Trachea (tissue), 1 donor: ENCODE data around the genes SPRR2E, PRR9, S100A9, S100A16 and RAB13.

GRCh38 chr1:153032417-153033141 lies 1.6 kb downstream of the SPRR1B start:
- PRO-cap, result no peak

DNA sequence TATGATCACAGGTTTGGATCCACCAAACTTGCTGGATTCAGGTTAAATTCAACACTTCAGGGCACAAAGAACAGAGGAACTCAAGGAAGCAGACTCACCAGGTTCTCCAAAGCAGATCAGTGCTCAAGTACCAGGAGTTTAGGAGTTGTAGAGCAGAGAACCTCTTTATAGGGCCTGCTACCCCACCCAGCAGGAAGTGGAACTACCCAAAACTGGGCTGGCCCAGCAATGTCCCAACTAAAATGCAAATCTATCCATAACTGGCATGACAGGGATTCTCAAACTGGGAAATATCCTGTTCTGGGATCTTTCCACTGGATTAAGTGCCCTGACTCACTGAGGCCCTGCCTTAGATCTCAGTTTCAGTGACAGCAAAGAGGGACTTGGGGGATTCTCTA lies at the start of gene SPRR2E:
Gene SPRR2E (minus strand): TSS at position 141 of the 398 bp plus-strand sequence.
- PRO-cap, result no peak

DNA sequence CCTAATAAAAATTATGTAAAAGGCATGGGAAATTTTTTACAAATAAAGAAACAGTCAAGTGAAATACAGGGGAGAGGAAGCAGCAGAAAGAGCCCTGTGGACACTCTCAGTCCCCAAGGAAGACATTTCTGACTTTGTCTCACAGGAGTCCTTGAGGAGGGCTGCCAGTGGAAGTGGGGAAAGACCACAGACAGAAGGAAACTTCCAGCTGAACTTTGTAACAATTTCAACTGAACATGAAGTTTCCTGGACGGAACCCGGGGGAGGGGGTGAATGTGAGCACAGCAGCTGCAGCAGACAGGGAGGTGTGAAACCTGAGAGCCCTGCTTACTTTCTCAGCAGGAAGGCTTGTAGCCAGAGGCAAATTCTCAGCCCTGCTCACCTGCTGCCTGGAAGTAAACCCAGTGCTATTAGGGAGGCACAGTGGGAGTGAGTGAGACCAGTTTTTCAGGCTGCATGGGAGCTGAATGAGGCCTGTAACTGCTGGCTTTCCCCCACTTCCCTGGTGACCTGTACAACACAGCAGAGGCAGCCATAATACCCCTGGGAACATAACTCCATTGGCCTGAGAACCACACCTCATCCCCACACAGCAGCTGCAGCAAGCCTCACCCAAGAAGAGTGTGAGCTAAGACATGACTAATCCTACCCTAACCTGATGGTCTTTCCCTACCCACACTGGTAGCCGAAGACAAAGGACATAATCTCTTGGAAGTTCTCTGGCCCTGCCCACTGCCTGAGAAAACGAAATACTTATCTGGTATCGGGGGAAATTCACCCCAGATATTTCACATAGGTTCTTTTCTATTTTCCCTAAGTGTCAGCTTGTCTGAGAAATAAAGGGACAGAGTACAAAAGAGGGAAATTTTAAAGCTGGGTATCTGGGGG lies 9.6 kb upstream of the SPRR2F start:
- PRO-cap, result no peak

DNA sequence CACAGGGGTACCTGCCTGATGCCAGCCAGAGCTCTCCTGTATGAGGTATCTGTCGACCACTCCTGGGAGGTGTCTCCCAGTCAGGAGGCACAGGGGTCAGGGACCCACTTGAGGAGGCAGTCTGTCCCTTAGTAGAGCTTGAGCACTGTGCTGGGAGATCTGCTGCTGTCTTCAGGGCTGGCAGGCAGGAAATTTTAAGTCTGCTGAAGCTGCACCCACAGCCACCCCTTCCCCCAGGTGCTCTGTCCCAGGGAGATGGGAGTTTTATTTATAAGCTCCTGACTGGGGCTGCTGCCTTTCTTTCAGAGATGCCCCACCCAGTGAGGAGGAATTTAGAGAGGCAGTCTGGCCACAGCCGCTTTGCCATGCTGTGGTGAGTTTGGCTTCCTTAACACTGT lies 15.1 kb upstream of the LELP1 start:
- PRO-cap, result no peak

DNA sequence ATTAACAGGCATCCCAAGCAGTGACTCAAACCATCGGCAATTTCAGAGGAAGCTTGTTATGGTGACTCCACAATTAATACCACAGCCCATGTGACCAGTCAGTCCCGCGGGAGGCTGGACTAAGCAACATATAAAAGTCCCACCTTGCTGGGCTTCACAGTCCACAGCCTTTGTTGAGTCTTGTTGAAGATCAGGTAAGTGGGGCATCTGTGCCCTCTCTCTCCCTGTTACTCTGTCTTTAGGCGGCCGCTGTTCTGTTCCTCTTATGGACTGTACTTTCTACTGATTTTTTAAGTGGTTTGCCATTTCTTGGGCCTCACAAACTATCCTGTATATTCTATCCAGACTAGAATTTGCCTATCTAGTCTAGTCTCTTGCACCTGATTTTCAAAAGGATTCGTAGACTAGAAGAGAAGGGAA lies at the start of gene PRR9:
Gene PRR9 (plus strand): TSS at position 159 of the 420 bp plus-strand sequence.
- PRO-cap, result no peak

DNA sequence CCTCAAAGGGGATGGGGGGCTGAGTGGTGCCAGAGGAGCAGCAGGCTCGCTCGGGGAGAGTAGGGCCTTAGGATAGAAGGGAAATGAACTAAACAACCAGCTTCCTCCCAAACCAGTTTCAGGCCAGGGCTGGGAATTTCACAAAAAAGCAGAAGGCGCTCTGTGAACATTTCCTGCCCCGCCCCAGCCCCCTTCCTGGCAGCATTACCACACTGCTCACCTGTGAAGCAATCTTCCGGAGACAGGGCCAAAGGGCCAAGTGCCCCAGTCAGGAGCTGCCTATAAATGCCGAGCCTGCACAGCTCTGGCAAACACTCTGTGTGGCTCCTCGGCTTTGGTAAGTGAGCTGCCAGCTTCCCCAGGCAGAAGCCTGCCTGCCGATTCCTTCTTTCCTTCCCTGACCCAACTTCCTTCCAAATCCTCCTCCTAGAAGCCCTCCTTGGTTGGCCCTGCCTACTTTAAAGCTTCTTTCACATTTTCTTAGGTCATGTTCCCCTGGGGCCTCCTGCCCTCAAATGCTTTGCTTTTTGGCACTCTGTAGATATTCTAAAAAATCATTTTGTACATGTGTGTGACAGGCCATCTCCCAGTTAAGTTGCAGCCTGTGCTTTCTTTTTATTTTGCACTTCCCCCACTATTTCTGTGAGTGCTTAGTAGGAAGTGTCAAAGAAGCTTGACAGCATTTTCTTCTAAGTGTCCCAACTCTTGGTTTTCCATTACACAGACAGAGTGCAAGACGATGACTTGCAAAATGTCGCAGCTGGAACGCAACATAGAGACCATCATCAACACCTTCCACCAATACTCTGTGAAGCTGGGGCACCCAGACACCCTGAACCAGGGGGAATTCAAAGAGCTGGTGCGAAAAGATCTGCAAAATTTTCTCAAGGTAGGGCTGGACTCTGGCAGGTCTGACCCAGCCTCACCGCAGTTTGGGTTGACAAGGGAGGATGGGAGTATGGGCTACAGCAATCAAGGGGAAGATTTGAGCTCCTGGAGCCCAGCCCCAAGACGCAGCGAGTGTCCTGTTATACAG lies at the start of gene S100A9:
Gene S100A9 (plus strand): TSS at position 310 of the 1,036 bp plus-strand sequence.
- PRO-cap, result no peak

DNA sequence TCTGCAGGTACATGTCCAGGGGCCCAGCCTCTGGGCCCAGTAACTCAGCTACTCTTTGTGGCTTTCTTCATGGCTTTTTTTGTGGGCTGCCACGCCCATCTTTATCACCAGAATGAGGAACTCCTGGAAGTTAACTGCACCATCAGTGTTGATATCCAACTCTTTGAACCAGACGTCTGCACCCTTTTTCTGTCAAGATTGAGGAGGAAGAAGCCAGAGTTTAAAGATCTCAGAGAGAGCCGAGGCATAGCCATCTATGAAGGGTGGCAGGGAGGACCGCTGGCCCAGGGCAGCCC lies 870 bp downstream of the S100A8 start:
- PRO-cap, result no peak

GRCh38 chr1:153612488-153613645 lies at the start of gene S100A16:
S100A16 (minus strand) TSS chr1:153613137.
- PRO-cap, result bidirectional peak, plus-strand start at chr1:153613287, minus-strand start at chr1:153613069

DNA sequence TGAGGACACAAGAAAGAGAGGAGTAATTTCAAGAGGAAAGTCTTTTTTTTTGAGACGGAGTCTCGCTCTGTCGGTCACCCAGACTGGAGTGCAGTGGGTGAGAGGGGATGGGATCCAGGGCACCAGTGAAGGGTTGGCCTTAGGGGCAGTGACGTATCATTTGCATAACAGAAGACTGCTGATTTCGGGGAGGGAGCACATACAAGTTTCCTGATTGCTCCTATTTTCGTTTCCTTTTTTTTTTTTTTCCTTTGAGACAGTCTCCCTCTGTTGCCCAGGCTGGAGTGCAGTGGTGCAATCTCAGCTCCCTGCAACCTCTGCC lies 4.2 kb downstream of the S100A13 start:
- PRO-cap, result no peak

- PRO-cap, result no peak
These were observed 2.5 kb downstream of the CHTOP start for GRCh38 chr1:153636337-153636806.

GRCh38 chr1:153649962-153650484 lies 8.5 kb upstream of the SNAPIN start:
- PRO-cap, result no peak

DNA sequence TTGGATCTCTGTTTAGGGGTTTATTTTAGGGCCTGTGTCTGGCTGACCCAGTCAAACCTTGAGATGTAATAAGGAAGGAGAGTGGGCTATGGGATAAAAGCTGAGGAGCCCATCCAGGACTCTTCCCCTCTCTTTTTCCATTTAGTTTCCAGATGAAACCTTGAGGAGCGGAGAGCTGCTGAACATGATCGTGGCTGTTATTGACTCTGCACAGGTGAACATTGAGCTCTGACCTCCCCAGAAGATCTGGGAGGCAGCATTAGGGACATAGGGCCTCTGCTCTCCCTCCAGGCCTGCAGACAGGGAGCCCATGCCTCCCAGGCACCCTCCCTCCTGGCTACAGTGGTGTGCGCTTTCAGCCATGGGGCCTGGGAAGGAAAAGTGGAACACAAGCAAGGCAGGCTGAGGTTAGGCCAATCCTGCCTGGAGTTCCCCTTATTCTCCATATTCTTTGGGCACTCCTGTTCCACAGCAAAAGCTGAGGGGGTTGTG lies 6.4 kb upstream of the SLC27A3 start:
- PRO-cap, result no peak

- PRO-cap, result no peak
These were observed 4.0 kb upstream of the SLC27A3 start for GRCh38 chr1:153771140-153771595.

- PRO-cap, result no peak
These were observed 4.9 kb downstream of the SLC27A3 start for GRCh38 chr1:153780207-153780482.

- PRO-cap, result no peak
These were observed 30.4 kb downstream of the GATAD2B start for GRCh38 chr1:153892317-153892763.

DNA sequence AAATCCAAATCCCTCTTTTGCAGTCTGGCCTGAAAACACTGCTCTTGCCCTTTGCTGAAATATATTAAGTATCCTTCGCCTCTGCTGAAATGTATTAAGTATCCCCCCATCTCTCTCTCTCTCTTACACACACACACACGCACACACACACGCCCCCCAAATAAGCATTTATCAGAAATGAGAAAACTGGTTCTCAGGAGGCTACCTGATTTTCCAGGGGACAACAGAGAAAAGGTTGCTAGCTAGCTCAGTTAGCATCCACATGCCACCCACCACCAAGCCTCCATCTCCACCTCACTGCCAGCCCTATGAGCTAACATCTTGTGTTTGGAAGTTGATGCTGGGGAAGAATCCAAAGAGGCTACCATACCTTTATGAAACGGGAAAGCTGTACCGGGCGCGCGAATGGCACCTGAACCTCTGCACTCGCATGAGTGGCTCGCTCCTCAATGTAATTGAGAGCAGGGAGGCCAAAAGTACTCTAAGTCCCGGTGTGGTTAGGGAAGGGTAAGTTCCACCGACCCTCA lies 1.2 kb downstream of the GATAD2B start:
- PRO-cap, result no peak

DNA sequence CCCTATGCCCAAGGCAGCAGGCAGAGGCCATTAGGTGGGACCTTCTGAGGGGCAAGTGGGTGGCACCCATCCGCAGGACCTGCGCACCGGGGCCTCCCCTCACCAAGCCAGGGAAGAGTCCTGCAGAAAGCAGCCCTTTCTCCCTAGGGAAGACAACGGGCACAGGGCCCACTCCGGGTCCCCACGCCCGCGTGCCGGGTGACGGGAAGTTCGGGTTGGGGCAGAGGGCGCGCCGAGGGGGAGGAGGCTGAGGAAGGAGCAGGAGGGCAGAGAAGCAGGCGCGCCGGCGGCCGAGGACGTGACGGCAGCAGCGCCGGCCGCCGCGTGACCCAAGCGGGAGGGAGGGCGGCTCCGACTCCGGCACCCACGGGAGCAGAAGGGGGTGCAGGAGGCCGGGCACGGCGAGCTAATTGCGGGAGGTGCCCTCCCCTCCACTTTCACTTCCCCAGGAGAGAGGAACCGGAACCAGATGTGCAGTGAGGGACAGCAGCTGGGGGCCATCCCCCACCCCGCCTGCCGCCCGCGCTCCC lies 730 bp downstream of the DENND4B start:
- PRO-cap, result bidirectional peak, plus-strand start at position 375 of the sequence, minus-strand start at position 300 of the sequence

- PRO-cap, result bidirectional peak, plus-strand start at chr1:153986464, minus-strand start at chr1:153986346
These were observed at the start of gene RAB13 for GRCh38 chr1:153985894-153986643. RAB13 (minus strand) TSS chr1:153986339.

- PRO-cap, result no peak
These were observed 35.0 kb downstream of the TPM3 start for GRCh38 chr1:154156761-154157392.

DNA sequence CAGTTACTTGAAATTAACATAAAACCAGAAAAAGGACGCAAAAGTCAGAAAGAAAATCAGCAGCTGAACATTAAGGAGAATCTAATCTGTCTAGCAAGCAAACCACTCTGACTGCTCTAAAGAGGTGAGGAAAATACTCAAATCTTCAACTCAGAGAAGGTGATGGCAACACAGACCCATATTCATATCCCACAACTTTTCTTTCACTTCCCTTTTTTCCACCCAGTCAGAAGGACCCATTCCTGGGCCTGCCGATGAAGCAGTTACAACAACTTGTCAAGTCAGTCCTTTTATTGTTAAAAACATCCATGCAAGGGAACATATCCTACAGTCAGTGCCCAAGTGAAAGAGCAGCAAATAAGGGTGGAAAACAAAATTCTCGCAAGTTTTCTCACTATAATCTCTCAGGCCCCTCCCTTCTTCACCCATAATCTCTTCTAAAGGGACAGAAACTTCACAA lies 33.5 kb downstream of the TPM3 start:
- PRO-cap, result no peak